Metastatic Lung Carcinoma in the Adrenal Gland (tissue), 1 donor: ENCODE results near the gene PGM2.

DNA sequence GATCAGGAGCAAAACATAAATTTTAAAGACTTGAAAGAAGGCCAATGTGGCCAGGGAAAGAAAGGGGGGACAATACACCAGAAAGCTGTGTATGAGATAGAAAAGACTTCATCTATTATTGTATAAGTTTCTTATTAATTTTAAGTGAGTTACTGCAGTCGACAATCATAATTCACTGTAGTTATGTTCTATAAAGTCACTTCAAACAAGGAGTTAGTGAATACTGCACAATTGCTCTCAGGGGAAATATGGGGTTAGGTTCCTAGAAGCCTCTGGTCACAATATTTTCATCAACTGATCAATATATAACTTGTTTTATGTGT, 107.7 kb downstream of the C4orf19 start:
- PRO-cap, result no peak

- PRO-cap, result bidirectional peak, plus-strand start at chr4:37826718, minus-strand start at chr4:37826552
Measured at GRCh38 chr4:37826053-37826853, at the start of gene PGM2. Gene PGM2 (plus strand): TSS chr4:37826686.

GRCh38 chr4:37933870-37934701, 26.1 kb upstream of the PTTG2 start:
- PRO-cap, result no peak

DNA sequence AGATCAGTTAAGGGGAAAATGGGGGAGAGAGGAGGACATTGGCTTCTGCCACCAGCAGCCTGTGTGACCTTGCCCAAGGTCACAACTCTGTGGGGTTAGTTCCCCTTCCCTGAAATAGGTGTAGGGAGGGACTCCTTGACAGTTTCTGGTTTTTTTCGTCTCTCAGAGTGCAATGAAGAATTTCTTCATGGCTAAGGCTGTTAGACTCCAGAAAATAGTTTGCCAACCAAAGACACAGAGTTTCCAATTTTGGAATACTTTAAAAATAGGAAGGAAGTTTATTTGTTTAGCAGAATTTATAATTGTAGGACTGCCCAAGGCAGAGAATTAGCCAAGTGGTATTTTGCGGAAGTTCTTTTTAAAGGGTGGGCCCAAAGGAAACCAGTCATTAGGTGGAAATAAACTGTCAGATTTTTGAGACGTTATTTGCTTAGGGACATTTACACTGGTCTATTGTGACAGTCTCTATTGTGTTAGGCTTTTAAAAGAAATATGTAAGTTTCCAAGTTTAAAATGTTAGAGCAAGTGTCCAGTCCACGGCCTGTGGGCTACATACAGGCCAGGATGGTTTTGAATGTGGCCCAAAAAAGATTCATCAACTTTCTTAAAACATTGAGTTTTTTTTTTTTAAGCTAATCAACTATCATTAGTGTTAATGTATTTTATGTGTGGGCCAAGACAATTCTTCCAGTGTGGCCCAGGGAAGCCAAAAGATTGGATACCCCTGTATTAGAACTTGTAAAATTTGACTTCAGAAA, 29.7 kb downstream of the PTTG2 start:
- PRO-cap, result no peak

DNA sequence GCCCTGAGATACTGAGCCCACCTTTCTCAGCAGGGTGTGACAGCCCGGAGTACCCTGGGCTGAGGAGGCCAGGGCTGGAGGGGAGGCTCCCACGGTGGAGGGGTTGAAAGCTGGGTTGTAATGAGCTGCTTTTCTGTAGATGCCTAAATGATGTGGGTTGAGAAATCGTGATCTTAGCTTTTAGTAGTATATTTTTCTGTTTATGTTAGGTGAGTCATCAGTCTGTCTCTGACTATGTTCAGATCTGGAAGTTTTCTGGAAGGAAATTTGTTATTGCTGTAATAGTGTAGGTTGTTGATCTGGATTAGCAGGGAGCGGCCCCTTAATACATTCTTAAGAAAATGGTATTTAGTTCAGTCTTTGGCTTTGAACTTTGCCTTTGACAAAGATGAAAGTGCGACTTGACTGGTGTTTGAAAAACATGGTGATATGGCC, 118.8 kb downstream of the PTTG2 start:
- PRO-cap, result no peak

- PRO-cap, result no peak
Measured at GRCh38 chr4:38086431-38086832, 126.2 kb downstream of the PTTG2 start.

DNA sequence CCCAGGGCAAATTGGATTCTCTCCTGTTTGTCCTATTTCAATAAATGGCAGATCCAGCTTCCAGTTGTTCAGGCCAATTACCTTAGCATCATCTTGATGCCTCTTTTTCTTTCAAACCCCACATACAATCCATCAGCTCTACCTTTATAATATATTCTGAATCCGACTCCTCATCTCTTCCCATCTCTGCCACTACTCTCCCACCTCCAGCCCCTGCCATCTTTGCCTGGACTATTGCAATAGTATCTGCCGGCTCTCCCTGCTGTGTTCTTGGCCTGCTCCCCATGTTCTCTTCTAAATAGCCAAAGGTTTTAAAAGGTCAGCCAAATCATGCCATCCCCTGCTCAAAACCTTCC, 265.9 kb downstream of the PTTG2 start:
- PRO-cap, result no peak

- PRO-cap, result no peak
Measured at GRCh38 chr4:38314665-38315111, 349.3 kb upstream of the KLF3 start.

DNA sequence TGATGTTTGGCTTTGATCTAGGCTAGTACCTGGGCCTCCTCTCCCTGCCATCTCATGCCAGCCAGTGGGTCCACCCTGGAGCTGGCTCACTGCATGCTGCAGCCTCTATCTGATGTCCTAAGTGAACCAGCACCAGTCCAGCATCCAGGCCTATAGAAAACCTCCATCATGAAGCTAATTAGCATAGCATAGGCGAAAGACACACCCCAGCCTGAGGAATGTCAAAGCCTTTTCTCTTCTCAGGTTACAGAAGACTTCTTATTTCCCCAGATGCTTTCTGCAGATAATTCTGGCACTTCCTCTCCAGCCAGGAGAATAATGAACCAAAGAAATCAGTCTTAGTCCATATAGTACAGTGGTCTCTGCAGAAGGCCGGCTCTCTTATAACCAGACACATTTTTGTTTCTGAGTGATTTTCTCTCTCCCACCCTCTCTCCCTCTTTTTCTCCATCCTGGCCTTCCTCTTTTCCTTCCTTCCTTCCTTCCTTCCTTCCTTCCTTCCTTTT, 335.7 kb upstream of the KLF3 start:
- PRO-cap, result no peak

DNA sequence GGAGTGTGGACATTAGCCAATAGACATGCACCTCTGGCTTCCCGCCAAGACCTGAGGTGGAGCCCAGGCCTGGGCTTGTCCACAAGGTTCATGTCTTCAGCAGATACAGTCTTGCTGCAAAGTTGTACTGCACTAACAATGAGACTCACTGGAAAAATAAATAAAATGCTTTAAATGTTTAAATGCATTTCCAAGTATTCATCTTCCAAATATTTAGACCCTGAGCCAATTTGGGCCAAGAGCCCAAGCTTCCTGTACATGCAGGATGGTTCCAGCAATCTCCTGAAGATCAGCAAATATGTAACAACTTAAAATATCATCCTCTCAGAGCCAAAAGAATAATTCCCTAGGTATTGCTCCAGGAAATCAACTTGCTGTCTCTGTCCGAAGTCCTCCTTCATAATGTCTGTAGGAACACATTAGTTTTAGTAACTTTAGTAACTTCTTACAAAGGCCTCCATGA, 98.6 kb upstream of the KLF3 start:
- PRO-cap, result no peak

DNA sequence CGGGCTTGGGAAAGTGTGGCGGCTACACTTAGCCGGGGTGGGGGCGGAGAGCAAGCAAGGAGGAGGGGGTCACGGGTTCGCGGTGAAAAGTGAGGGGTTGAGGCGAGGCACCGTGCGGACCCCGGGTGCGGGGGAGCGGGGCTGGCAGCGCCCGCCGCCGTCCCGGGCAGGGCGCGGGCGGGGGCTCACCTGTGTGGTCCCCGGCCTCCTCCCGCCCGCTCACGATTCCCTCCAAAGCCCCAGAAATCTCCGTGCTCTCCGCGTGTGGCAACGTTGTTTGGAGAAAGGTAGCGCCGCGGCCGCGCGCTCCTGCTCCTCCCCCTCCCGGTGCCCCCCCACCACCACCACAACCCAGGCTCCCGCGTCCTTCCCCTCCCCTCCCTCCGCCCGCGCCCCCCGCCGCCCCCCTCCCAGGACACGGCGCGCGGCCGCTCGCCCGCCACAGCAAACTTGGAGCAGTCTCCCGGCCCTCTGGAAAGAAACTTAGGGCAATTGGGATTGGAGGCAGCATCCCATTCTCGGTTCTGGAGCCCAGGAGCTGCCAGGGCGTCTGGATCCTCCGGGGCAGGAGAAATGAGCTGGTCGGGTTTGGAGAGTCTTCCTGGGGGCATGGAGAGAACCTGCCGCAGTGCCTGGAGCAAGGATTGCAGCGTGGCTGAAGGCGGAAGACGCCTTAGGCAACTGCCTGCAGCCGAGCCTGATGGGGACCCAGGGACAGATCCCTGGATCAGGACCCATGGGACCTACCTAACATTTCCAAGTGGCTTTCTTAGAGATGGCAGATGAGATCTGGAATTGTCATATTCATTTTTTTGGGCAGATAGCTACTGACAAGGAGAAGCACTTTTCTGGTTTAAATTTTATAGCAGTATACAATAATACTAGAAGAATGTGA, 853 bp downstream of the KLF3 start:
- PRO-cap, result bidirectional peak, plus-strand start at position 270 of the sequence, minus-strand start at position 279 of the sequence; bidirectional peak, plus-strand start at position 413 of the sequence, minus-strand start at position 329 of the sequence; bidirectional peak, plus-strand start at position 510 of the sequence, minus-strand start at position 473 of the sequence

GRCh38 chr4:38674108-38675327, 10.5 kb downstream of the KLF3 start:
- PRO-cap, result no peak

GRCh38 chr4:38687442-38688224, 23.6 kb downstream of the KLF3 start:
- PRO-cap, result no peak

DNA sequence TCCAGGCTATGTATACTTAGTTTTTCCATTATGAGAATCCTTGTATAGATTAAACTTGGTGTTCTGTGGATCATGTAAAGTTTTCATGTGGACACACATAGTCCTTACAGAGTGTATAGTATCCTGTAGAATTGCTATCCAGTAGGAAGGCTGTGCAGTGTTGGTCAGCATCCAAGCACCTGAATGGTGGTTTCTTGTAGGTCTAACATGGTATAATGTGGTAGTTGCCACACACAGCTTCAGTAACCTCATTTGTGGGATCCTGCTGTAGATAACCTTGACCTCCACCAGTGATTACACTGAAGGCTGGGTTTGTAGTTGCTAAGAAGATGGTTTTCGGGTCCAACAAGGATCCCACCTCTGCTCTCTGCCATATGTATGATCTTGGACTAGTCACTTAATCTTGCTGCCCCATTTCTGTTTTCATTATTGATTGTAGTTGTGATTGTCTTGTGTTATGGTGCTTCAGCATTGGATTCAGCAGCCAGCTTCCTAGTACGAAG, 26.2 kb downstream of the KLF3 start:
- PRO-cap, result no peak

DNA sequence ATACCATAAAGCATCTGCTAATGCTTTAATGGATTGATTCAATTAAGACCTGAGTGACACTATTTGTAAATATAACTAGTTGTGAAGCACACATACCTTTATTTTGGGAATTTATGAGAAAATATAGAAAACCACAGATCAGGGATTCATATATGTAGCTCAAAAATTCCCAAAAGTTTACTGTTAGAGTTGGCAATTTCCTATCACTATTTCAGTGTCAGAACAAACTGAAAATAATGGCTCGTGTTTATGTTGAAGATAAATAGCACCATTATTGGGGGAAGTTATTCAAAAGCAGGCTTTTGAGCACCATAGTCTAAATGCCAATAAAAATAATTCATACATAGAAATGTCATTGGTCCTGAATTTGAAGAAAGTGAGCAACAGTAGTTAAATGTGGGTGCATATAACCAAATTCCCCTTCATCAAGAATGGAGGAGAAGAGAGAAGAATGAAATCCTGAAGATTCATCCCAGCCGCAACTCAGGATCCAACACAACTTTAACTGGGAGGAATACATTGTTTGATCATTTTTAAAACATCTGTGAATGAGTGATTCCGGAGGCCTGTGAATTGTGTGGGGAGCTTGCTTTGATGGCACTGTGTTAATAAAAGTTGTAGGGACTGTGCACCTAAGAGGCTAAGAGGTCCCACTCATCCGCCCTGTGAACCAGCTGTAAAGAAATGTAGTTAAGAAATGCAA, 34.6 kb downstream of the KLF3 start:
- PRO-cap, result no peak

GRCh38 chr4:38787552-38788133, 4.9 kb upstream of the TLR10 start:
- PRO-cap, result no peak

DNA sequence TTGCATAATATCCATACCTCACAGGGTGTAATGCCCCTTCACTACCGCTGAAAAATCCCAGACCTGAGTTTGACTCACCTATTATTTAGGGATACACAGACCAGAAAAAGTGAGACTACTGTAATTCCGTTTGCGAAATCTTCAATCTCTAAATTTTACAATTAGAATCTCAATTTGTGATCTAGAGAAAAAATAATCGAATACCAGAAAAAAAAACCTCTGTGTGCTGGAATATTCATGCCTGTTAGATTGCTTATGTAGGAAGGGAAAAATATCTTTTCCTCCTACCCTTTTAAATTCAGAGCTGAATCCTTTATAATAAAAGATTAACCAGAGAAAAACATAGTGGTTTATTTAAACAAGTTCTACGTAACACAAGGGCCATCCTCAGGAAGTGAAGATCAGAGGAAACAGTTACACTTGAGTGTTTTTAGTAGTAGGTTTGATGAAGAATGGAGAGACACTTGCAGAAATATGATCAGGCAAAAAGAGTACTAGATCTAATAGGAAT, 66.5 kb downstream of the TMEM156 start:
- PRO-cap, result no peak

DNA sequence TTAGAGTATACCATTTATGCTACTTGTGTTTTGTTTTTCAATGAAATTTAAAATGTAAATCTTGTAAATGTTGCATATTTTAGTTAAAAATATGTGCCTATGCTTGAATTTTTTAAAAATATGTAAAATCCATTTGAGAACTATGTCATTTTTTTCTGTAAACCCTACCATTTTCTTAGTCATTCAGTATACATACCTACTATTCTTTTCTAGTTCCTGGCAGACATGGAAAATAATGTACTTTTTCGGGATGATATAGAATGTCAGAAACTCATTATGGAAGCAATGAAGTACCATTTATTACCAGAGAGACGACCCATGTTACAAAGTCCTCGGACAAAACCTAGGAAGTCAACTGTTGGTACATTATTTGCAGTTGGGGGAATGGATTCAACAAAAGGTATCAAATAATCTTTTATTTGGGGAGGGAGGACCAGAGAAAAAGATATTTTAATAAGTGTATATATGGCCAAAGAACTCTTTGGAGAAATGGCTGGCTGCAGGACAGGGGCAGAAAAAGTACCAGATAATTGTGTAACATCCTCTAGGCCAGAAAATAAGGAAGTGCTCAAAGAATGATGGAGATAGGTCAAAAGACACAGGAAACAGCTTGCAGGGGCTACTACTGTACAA, 34.6 kb downstream of the KLHL5 start:
- PRO-cap, result no peak

DNA sequence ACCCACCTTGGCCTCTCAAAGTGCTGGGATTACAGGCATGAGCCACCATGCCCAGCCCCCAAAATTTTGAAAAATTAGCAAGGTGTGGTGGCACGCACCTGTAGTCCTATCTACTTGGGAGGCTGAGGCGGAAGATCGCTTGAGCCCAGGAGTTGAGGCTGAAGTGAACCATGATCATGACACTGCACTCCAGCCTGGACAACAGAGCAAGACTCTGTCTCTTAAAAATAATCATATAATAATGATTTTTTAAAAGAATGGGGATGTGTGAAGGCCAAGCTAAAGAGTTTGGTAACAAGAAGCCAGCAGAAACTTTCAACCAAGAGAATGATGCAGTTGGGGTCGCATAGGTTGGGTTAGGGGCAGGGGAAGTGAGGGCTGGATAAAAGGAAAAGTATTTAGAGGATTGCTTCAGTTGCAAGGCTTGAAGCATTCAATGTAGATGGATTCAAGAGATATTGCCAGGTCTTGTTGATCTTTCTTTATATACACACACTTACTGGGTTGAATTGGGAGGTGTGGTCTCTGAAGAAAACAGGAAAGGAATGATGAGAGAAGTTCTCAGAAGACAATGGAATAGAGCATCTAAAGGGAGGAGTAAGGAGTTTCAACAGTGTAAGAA, 55.2 kb downstream of the KLHL5 start:
- PRO-cap, result no peak

DNA sequence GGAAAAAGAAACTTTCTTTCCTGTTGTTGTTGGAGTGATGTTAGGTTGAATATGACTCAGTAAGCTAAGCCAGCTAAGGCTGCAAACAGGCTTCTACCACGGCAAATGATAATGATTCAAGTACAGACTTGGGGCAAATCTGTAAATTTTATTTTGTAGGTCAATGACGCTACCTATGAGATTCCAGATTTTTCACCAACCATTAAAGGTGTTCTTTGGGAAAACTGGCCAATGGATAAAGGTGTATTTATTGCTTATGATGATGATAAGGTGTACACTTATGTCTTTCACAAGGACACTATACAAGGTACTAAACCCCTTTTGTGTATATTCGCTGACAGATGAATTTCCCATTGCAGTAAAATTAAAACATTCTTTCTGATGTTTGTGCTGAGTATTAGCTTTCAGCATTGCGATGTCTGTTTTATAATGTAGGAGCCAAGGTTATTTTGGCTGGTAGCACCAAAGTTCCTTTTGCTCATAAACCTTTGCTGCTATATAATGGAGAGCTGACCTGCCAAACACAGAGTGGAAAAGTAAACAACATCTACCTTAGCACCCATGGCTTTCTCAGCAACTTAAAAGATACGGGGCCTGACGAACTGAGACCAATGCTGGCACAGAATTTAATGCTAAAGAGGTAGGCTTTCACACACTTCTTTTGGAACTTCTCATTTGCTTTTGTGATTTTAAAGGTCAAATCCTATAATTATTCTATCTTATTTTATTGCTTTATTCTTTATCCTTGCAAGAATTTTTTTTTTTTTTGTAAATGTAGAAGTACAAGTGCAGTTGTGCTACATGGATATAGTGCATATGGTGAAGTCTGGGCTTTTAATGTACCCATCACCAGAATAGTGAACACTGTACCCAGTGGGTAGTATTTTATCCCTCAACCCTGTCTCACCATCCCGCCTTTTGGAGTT, 46.0 kb downstream of the WDR19 start:
- PRO-cap, result no peak